Osteocyte (in vitro differentiated cells): ENCODE measurements around a stretch of chr20.

DNA sequence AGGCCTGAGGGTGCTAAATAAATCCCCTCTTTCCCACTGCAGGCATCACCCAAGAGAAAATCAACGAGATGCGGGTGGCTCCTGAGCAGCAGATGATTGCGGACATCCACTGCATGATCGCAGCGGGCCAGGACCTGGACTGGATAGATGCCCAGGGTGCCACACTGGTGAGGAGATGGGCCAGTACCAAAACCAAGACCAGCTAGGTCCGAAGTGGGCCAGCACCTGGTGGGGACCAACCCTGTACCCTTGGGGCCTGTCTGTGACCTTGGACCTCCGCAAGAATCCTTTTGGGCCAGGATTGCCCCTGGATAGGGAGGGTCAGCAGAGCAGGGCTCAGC, 23.6 kb upstream of the FAM83D start:
- PRO-cap = no peak

- PRO-cap = no peak
Observed at GRCh38 chr20:38951693-38952211, 10.4 kb upstream of the DHX35 start.

DNA sequence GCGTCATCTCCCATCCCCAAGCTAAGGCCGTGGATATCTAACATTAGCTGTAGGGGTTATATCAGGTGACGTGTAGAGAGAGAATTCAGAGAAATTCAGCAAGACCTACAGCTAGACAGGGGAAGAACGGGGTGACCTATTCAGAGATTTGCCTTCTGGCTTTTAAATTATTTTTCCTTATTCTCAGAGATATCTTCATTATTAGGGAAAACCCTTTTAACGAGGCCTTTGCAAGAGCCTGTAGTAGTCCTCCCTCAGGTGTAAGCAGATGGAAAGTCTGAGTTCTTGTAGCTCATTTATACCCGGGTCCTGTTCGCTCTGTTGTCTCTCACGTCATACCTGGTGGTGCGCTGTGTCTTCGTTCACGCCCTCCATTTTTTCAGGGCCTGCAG, 75.0 kb downstream of the DHX35 start:
- PRO-cap = no peak

- PRO-cap = no peak
Observed at GRCh38 chr20:39800506-39800858, 838.3 kb downstream of the DHX35 start.

GRCh38 chr20:40503065-40503547, 185.9 kb downstream of the MAFB start:
- PRO-cap = no peak

- PRO-cap = no peak
Observed at GRCh38 chr20:40683869-40684377, 5.1 kb downstream of the MAFB start.

DNA sequence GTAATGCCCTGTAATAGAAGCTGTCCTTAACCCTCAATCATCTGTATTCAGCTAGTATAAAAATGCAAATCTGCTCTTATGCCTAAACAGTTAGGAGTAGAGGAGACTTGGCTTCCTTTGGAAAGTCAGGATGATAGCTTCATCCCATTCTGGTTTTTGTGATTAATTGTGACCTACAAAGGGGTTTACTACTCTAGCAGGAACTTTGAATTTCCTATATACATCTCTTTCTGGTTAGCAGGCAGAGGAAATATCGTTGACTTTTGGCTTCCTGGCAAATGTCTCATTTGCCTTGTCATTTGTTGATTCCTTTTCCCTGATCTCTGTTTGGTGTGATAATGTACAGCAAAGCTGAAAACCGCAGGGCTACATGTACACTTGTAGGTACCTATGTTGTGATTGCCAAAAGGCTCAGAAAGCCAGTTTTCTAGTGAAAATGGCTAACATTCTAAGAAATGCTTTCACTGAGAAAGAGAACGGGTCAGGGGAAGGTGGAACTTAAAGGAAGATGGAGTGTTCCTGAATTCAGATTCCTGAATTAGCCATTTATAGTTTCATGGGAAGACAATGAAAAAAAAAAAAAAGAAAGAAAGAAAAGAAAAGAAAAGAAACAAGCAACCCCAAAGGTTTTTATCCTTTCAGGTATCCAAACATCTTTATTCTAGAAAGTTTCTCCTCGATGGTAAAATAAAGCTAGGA, 44.3 kb downstream of the TOP1 start:
- PRO-cap = no peak

DNA sequence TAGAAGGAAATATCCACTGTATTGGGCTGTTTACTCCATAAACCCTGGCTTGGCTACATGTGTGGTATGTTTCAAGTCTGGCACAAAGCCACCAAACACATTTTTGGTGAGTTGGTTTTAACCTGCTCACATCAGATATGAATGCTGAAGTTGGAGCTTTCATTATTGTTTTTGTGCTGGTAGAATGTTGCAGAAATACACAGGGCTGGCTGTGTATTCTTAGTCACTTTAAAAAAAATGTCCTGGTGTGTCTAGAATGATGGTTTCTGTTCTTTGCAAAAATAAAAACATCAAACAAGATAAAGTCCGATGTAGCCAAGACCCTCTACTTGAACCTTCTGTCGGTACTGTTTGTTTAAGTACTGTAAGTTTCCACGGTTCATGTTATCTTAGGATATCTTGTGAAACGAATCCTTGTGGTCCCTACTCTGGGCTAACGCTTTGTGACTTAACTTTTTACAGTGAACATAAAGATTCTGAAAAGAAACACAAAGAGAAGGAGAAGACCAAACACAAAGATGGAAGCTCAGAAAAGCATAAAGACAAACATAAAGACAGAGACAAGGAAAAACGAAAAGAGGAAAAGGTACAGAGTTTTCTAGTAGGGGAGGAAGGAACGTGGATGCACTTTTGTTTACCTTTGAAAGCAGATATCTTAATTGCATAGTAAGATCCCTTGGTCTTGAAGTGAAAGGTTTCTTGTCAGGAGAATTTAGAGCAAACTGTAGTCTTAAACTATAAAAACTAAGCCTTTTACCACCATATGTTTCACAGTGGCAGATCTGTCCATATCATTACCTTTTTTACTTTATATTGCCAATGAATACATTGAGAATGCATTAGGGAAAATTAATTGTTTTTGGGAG, 47.3 kb downstream of the TOP1 start:
- PRO-cap = no peak

GRCh38 chr20:41079874-41080628, 51.4 kb downstream of the TOP1 start:
- PRO-cap = no peak

DNA sequence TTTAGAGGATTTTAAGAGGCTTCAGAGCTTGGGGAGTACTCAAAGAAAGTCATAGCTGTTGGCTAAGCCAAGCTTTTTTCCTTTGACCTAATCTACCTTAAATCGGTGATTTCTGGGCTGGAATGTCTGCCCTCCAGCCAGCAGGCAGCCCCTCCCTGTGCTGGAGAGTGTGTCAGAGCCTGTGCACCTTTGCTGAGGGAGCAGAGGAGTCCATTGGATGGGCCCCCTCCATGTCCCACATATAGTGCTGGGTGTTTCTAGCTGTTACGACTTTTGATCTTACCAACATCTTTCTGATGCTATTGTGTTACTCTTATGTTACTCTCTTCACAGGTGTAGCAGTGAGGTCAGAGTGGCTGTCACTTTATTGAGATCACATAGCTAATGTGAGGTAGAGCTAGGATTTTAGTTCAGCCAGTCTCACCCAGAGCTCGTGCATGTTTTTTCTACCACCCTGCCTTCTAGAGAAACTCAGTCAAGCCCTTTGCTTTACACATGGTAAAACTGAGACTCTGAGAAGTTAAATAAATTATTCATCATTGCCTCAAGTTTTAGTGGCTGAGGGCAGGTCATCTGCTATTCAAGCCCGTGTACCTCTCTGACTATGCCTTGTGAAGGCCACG, 21.1 kb downstream of the PLCG1 start:
- PRO-cap = no peak

DNA sequence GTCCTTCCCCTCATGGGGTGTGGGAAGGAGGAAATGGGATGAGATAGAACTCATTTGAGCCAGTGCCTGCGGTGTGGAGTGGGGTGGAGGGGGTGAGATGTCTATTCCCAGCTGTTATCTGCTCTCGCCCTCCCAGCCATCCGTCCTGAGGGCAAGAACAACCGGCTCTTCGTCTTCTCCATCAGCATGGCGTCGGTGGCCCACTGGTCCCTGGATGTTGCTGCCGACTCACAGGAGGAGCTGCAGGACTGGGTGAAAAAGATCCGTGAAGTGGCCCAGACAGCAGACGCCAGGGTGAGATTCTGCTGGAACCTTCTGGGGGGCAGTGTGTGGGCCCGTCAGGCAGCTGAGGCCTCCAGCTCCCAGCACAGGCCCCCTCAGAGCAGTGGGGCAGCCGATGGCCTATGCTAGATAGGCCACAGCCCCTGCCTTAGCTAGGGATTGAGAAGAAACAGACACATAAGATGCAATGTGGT, 32.7 kb downstream of the PLCG1 start:
- PRO-cap = no peak

DNA sequence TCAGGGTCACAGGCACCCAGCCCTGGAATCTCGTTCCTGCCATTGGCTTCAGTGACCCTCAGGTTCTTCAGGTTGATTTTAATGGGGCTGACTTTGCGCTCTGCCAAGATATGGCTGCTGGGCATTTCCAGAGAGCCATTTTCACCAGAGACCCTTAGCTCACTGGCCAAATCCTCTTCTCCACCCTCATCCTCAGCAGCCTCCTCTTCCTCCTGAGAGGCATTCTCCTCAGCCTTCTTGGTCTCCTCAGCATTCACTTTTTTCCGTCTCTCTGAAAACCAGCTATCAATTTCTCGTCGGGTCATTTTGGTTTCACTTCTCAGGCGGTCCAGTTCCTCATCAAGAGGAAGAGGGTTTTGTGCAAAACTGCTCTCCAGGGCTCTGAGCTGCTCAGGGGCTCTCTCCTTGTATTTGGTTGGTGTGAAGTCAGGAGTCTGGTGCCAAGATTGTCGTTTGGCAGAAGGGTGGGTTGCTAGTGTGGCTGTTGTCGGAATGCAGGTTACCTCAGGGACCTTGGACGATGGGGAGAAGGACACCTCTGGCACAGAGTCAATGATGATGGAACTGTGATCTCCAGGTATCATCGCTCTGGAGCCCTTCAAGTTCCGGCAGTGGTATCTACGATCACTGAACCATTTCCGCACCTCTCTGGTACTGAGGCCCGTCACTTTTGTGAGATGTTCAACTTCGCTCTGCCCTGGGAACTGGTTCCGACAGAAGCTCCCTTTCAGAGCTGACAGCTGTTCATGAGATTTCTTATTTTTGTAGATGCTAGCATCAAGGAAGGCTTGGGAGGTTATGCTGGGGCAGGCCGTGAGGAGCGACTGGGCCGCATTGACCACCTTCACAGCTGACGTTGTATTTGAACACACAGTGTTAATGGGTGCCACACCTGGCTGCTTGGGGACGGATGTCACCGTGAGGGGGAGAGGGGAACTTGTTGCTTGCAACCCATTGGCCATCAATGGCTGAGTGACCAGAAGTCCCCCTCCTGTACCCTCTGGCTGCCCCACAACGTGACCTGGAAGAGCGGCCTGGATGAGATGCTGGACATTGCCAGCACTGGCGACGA, 65.7 kb downstream of the PLCG1 start:
- PRO-cap = no peak

- PRO-cap = no peak
Observed at GRCh38 chr20:41242293-41242963, 75.1 kb downstream of the ZHX3 start.

- PRO-cap = no peak
Observed at GRCh38 chr20:41245369-41245766, 72.2 kb downstream of the ZHX3 start.

DNA sequence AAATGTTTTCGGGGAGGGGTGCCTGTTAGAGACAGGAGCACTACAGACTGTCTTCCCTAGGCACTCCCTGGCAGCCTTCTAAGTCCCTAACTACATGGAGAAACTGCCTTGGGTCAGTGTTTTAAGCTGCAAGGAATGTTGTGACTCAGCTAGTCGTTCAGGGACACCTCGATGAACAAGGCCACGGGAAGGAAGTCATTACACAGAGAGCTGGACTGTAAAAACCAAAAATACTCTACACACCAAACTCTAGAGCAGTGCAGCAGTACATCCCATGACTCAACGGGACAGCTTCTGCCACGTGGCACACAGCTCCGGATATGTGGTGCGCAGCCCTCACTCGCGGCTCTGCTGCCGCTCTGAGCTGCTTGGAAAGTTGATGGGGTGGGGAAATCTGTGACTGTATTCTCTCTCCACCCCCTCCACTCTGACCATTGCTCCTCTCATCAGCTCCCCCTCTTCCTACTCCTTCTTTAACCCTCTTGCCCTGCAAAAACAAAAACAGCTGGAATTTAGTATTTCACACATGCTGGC, 11.1 kb upstream of the LPIN3 start:
- PRO-cap = bidirectional peak, plus-strand start at position 339 of the sequence, minus-strand start at position 80 of the sequence

GRCh38 chr20:41358526-41359273, 7.9 kb downstream of the EMILIN3 start:
- PRO-cap = no peak

DNA sequence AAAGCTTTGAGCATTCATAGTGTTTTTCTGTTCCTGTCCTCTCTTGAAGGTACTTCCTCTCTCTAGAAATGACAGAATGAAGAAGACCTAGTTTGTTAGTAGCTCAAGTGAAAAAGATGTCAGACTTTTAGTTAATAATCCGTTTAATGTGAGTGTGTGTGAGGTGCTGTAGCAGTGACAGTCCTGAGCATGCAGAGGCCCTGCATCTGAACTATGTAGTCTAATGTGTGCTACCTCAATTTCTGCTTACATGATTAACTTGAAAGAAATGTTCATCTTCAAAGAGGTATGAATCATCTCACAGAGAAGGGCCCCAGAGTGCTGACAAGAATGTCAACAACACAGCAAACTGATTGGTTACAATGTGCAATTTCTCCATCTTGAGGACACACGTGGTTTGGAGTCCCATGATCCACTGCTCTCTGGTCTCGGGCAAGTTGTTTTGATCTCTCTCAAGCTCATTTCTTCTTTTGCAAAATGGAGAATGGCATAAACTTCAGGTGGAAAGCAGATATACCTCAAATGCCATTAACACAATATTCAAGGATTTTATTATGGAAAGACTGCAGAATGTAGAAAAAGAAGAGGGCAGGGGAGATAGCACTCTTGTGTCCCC, 61.7 kb upstream of the EMILIN3 start:
- PRO-cap = no peak

DNA sequence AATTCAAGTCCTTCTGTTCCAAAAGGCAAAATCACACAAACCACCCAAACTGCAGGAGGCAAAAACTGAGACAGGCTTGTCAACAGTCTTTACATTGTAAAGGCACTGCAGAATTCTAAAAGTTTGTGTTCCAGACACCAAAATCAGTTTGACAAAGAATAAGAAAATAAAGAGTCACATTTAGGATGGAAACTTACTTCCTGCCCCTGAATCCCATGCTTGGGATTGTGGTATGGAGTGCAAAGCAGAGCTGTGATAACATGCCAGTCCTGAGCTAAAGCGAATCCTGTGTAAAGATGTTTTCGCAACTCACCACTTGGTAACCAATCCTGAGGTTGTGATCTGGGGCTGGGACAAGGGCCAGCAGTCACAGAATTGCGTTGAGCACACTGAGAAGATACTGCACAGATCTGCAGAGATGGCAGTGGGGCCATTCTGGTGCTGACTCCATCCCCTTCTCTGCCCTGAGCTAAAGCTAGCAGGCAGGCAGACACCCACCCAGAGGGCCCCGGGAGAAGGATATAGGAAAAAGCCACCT, 108.5 kb downstream of the CHD6 start:
- PRO-cap = no peak

GRCh38 chr20:41688164-41688725, 70.1 kb upstream of the CHD6 start:
- PRO-cap = no peak

DNA sequence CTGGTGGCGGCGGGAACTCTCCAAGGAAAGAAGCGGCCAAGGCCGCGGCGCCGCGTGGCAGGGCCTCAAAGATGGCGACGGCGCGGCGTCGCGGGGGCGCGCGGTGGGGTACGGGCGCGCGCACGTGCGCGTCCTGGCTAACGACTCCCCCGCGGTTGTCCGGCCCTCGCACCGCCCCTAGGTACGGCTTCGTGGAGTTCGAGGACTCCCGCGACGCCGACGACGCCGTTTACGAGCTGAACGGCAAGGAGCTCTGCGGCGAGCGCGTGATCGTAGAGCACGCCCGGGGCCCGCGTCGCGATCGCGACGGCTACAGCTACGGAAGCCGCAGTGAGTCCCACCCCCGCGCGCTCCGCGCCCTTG, 465 bp downstream of the SRSF6 start:
- PRO-cap = bidirectional peak, plus-strand start at position 219 of the sequence, minus-strand start at position 73 of the sequence